Cardiac fibroblast (primary cell): ENCODE measurements around a stretch of chr10.

- RRBS: no CpG with 5 or more reads among the region's 5 CpGs
Observed at GRCh38 chr10:75230997-75231908, 4.5 kb downstream of the COMTD1 start.

DNA sequence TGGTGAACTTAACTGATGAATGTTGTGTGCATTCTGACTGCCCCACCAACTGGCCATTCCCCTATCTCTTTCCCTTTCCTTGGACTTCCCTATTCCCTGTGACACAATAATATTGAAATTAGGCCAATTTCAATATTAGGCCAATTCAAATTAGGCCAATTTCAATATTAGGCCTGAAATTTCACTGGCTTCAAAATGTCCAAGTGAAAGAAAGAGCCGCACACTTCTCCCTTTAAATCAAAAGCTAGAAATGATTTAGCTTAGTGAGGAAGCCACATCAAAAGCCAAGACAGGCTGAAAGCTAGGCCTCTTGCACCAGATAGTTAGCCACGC, 71.1 kb upstream of the COMTD1 start:
- RRBS: no CpG with 5 or more reads among the region's 2 CpGs

GRCh38 chr10:75402514-75403284, 1.1 kb upstream of the ZNF503 start:
- RRBS: no CpG with 5 or more reads among the region's 46 CpGs

DNA sequence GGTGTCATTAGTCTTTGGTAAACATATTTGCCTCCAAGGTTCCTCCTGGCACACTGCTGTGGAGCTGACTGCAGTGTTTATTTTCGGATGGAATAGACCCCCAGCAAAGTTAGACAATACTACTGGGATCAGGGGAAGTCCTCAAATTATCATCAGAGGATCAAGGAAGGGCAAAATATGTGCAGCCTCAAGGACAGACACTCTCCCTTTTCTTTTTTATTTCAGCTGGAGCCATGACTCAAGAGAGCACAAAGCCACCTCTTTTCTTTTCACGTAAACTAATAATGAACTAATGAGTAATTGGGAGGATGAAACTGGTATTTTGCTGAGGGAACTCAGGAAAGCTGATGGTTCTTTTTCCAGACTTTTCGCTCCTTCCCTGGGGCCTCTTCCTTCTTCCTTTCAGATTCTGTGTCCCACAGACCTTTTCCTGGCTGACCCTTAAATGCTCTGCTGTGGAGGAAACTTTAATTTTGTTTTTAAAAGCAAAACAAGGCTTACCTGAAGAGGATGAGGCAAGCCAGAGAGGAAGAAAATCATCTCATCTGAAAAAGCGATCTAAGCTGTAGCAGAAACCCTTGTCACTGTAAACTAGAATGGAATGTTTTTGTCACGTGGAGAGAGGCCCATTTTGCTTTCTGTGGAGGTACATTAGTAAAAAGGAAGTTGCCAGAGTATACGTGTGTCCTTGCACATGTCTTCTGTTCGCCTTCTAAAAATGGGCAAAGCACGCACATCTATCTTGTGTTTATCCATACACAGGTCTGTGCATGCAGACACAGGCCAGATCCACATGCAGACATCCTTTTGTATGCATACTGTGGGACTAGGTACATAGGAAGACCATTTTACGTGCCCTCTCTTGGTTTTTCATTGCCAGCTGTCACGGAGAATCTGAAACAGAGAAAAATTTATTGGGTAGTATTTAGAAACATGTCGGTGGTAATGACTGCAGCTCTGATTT, 33.5 kb downstream of the LRMDA start:
- RRBS: no CpG with 5 or more reads among the region's 11 CpGs

DNA sequence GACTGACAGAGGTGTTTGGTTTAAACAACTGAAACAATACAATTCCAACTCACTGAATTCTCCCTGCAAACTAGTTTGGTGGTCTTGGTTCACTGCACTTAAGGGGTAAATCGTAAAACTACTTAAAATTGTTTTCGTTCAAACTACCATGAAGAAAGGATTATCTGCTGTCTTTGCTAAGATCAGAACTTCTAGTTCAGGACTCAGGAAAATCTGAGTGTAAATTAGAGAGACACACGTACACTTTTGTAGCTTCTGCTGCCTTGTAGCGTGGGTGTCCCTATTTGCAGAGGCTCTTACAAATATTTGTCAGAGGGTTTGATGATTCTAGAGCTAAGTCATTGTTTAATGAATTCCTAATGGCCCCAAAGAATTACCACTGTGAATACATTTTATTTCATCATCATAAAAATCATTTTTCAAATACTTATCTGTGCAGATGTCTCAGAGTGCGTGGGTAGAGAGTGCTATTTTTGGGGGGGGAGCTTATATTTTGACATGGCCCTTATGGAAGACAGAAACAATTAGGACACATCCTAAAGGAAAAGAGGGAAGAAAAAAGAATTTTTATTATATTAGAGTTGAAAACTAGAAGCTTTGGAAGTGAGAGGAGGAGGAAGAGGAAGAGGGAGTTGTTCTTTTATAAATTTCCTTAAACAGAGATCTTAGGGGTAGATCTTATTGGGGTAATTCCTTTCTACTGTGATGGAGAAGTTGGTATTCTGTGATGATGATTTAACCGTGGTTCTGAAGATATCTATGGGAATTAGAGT, 315.0 kb downstream of the LRMDA start:
- RRBS: no CpG with 5 or more reads among the region's 6 CpGs

DNA sequence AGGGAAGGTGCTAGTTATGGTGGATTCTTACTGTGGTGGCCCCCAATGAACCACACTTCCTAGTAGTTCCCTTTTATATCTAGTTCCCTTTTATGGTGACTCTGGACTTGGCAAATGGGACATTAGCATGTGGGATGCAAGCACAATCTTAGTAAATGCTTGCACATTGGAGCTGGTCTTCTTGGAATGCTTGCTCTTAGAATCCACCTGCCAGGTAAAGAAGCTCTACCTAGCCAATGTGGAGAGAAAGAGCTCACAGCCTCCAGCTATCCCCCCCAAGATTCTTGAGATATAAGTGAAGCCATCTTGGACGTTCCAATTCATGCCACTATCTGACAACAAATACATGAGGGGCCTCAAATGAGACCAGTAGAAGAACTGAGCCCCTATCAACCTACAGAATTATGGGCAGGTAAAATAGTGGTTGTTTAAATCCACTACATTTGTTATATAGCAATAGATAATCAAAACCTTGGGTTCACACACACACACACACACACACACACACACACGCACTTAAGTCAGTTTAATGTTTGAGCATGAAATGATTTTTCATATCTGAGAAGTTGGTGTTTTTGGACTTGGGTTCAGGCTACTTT, 430.4 kb downstream of the LRMDA start:
- RRBS: no CpG with 5 or more reads among the region's 2 CpGs

DNA sequence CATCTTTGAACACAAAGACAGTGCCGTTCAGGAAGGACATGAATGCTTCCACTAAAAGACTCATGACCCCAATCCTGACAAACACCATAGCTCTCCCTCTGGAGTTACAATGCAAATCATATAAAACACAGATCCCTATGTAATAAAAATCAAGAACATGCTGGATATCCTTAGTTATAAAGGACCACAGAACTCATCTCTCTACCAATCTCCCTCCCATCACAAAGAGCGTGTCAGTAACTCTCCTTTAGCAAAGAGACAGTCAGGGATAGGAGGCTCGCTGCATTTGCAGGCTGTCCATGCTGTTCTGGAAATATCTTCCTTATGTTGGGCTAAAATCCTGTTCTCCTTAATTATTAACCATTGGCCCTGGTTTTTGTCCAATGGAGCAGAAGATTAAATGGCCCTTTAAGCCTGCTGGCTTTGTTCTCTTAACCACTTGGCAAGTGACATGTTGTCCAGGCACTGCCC, 700.7 kb downstream of the KCNMA1 start:
- RRBS: no CpG with 5 or more reads among the region's 3 CpGs

GRCh38 chr10:77021728-77022307, 615.8 kb downstream of the KCNMA1 start:
- RRBS: no CpG with 5 or more reads among the region's 5 CpGs

- RRBS: no CpG with 5 or more reads among the region's 2 CpGs
Observed at GRCh38 chr10:77350589-77351154, 286.9 kb downstream of the KCNMA1 start.

GRCh38 chr10:77410250-77410775, 227.3 kb downstream of the KCNMA1 start:
- RRBS: no CpG with 5 or more reads among the region's 9 CpGs

DNA sequence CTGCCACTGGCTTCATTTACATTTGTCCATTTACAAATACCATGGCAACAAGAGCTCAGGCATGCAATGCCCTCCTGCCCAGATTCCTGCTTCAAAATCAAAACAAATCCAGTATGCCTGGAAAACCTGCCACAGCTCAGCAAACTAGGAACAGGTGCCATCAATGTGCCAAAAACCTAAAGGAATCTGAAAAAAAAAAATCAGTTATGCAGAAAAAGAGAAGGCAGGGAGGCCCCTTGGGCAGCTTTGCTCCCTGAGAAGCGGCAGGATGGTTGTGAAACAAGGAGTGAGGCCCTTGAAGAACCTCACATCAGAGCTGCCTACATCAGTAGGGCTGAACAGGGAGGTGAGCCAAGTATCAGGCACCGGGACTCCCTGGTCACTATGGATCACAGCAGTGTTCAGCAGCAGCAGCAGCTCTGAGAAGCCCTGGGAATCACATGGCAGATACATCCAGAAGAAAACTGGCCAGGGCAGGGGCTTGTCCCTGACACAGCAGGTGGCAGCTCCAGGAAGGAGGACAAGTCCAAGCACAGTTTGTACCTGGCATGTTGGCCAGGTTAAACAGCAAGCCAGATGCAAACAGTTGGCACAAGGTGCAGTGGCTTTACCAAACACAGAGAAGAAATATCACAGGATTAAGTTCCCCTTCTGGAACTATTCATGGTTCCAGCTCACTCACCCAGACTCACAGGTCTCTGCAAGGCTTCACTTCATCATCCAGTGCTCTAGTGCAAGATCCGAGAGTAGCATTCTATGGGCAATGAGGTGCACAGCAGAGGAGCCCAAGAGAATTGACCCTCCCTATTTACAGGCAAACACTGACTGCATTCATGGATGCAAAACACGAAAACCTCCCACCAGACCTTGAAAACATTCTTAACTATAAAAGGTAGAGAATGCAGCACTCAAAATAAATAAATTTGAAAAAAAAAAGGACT, 139.4 kb downstream of the KCNMA1 start:
- RRBS: no CpG with 5 or more reads among the region's 4 CpGs

DNA sequence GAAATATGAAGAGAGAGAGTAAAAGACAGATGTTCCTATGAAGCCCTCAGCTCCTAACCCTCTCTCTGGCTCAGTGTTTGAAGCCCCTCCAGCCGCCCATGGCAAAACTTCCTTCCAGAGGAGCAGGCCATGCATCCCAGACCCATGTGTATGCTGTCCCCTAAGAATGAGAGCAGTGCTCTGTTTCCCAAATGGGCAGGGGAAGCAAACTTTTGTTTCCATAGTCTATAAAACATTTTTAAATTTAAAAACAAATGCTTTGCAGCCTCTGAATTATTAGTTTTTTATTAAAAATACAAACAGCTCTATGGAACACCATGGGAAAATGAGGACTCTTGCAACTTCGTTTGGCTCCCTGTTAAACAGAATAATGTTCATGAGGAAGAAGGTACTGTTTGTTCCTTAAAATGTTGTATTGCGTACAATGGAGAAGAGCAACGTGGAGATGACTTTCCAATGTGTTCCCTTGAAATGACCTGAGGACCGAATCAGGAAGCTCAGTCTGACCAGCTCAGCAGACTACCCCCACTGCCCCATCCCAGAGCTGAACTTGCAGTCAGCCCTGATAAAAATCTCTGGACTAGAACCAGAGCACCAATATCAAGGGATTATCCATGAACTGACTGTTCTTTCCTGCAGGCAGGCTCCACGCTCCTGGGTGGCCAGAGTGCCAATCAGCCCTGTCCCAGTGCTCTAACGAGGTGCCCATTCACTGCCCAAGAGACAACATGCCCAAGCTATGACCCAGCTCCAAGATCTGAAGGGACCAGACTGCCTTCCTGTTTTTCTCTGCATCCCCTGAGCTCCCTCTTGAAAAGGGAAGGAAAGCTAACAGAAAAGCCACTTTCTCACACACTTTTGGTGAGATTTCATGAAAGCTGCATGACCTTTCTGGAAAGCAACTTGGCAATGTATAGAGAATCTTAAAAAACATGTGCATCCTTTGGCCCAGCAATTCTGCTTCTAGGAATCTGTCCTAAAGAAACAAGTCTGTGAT, 130.4 kb downstream of the KCNMA1 start:
- RRBS: no CpG with 5 or more reads among the region's 7 CpGs

- RRBS: no CpG with 5 or more reads among the region's 8 CpGs
Observed at GRCh38 chr10:77513141-77513633, 124.4 kb downstream of the KCNMA1 start.

DNA sequence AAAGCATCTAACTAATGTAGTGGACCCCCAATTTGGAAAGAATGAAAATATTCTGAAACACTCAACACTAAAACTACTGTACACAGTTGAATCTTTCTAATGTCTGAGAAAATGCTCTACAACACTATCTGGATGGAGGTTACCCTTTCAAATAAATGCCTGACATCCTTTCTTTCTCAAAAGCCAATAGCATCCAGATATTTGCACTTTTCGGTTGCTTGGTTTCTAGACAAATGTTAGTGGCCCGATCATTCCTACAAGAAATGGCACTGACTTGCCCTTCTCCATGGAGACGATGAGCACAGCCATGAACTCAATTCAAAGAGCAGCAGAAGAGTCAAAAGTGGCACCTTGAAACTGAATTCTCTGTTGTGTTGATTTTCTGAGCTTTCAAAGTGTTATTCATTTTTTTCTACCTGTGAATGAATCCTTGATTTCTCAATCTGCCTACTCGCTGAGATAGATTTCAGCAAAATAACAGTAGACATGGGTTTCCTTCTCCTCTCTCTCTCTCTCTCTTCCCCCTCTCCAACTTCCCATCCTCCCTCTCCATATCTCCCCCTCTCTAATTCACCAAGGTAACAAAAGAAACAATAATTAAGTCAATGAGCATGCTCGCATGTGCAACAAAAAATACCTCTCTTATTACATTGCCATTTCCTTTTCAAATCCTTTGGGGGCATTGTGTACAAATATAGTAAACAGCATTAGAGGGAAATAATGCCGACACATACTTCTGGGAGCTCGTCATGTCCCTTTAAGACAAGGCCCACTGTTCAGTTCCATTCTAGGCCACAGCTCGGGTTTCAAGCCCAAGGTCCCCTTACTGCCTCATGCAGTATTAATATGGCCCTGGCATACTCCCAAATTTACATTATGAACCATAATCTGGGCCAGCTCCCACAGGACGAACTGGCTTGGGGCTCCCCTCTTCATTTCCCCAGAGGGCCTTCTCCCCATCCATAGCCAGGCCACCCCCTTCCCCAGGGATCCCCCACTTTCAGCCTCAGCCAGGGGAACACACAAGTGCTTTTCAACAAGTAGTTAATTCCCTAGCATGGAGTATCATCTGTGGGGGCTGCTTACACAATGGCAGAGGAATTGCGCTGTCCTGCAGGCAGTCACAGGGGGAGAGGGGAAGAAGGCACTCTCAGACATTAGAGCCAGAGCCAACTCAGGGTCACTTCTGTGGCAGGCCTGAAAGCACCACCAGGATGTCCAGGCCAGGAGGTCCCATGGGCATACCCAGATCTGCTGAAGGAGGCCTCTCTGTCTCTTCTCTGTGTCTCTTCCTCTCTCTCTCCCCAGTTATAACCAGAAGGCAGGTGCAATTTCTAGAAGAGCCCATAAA, 110.8 kb downstream of the KCNMA1 start:
- RRBS: no CpG with 5 or more reads among the region's 10 CpGs

GRCh38 chr10:77635829-77636638, 1.6 kb downstream of the KCNMA1 start:
- RRBS: no CpG with 5 or more reads among the region's 31 CpGs

- RRBS: no CpG with 5 or more reads among the region's 10 CpGs
Observed at GRCh38 chr10:77778725-77779645, 141.4 kb upstream of the KCNMA1 start.

DNA sequence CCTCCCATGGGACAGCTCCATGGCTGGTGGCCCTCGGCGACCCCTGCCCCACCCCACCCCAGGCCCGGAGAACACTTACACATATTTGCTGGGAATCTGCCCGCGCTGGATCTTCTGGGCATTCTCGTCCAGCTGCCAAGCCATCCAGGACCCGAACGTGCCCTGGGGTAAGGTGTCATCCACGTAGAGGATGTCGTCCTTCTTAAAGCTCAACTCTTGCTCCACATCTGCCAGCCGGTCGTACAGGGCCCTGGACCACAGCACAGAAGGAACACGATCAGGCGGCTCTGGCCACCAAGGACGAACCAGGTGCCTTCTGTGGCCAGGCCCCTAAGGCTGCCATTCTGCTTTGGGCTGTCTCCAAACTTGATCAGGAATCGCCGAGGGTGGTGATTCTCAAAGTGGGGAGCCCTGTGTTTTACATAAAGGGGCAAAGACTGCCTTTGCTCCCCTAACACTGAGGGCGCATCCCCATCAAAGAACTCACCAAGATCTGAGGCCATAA, 119.8 kb downstream of the DLG5 start:
- RRBS: no CpG with 5 or more reads among the region's 18 CpGs

GRCh38 chr10:77833686-77834208, 92.8 kb downstream of the DLG5 start:
- RRBS: no CpG with 5 or more reads among the region's 16 CpGs

DNA sequence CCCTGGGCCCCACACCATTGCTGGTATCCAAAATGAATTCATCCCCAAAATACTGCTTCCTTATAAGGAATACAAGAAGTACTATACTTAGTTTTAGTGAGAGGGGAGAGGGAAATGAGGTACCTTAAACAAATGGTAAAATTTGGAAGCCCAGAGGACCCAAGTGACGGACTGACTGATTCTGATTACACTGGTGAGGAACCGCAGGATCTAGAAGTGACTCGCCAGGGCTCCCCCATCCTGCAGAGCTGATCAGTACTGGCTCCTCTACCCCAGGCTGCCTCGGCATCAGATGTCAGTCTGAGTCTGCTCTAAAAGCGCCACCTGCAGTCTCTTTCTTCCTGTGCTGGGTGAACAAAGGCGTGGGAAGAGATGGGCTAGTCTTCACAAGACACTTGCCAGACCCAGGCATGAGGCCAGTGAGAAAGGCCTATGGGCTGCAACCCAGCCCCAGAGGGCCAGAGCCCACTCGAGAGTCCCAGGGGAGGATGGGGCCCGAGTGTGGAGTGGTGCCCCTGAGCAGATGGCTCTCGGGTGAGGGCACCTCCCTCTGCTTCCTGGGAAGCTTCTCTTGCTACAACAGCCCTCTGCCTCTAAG, 89.0 kb downstream of the DLG5 start:
- RRBS: no CpG with 5 or more reads among the region's 9 CpGs

GRCh38 chr10:77853138-77853712, 73.3 kb downstream of the DLG5 start:
- RRBS: no CpG with 5 or more reads among the region's 17 CpGs